ENCODE data around the genes GOLIM4 and SLC7A14.

- RAMPAGE, total RNA = no peak
Observed at GRCh38 chr3:168095078-168095972, at the start of gene GOLIM4. Gene GOLIM4 (minus strand): TSS chr3:168095924.

DNA sequence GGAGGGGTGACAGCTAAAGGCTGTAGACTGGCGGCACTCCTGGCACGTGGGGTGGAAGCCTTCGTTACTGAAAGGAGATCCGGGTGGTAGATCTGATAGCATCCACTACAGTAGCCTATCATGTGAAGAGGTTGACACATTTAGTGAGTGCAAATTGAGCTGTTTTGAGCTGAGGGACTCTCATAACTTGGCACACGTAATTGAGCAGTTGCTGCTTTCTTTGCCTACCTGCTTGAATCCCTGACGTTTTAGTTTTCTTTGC lies 588.9 kb upstream of the GOLIM4 start:
- RAMPAGE, total RNA = no peak

GRCh38 chr3:168876161-168877021 lies 780.7 kb upstream of the GOLIM4 start:
- RAMPAGE, total RNA = no peak

- RAMPAGE, total RNA = no peak
Observed at GRCh38 chr3:168878099-168878461, 782.4 kb upstream of the GOLIM4 start.

- RAMPAGE, total RNA = no peak
Observed at GRCh38 chr3:169241962-169242861, 421.3 kb downstream of the MECOM start.

- RAMPAGE, total RNA = no peak
Observed at GRCh38 chr3:169299725-169300242, 363.7 kb downstream of the MECOM start.

DNA sequence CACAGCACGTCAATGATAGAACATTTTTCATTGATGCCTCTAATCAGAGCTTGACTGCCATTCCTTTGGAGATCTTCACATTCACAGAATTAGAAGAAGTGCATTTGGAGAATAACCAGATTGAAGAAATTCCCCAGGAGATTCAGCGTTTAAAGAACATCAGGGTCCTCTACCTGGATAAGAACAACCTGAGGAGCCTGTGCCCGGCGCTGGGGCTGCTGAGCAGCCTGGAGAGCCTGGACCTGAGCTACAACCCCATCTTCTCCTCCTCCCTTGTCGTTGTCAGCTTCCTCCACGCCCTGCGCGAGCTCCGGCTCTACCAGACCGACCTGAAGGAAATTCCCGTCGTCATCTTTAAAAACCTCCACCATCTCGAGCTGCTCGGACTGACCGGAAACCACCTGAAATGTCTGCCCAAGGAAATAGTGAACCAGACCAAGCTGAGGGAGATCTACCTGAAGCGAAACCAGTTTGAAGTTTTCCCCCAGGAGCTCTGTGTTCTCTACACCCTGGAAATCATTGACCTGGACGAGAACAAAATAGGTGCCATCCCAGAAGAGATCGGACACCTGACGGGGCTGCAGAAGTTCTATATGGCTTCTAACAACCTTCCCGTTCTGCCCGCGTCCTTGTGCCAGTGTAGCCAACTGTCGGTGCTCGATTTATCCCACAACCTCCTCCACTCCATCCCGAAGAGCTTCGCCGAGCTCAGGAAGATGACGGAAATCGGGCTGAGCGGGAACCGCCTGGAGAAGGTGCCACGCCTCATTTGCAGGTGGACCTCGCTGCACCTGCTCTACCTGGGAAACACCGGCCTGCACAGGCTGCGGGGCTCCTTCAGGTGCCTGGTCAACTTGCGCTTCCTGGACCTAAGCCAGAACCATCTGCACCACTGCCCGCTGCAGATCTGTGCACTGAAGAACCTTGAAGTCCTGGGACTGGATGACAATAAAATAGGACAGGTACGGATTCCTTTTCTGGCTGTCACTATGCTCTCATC lies 9.6 kb upstream of the LRRC34 start:
- RAMPAGE, total RNA = no peak

GRCh38 chr3:170270187-170270883 lies 48.1 kb downstream of the PRKCI start:
- RAMPAGE, total RNA = no peak

GRCh38 chr3:170585809-170586418 lies at the start of gene SLC7A14:
Gene SLC7A14 (minus strand): TSS chr3:170586075.
- RAMPAGE, total RNA = no peak

GRCh38 chr3:170643080-170643762 lies 57.3 kb upstream of the SLC7A14 start:
- RAMPAGE, total RNA = no peak

- RAMPAGE, total RNA = no peak
Observed at GRCh38 chr3:170865922-170866653, 3.9 kb downstream of the RPL22L1 start.

DNA sequence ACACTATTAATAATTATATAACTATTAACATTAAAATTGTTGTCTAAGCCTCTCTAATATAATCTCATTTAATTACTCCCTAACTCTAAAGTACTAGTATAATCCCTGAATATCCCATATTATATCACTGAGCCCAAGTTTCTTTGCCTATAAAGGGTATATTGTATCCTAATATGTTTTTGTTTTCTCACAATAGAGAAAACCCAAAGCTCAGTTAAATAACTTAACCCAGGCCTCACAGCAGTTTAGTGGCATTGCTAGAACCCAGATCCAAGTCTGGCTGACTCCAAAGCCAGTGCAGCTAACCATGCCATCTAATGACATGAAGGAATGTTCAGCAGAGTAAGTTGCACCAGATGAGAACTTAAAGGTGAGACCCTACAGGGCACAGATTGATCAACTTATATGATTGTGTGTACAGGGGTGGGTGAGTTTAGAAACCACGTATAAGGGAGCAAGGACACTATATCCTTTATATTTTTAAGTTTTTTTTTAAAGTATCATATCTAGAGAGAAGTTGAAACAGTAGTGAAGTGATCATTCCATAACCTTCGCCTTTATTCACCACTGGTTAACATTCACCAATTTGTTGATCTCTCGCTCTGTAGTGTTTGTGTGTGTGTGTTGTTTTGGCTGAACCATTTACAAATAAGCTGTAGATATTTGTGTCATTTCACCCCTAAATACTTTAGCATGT lies 1.0 kb downstream of the SLC2A2 start:
- RAMPAGE, total RNA = no peak

DNA sequence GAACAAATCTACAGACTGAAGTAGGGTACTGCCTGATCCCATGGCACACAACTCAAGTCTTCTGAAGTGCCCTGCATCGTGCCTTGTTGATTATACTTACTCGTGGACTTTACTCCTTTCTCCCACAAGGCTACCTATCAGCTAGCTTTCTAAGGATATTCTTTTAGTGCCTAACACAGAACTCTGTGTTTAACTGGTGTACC lies 119.8 kb downstream of the TNIK start:
- RAMPAGE, total RNA = no peak

DNA sequence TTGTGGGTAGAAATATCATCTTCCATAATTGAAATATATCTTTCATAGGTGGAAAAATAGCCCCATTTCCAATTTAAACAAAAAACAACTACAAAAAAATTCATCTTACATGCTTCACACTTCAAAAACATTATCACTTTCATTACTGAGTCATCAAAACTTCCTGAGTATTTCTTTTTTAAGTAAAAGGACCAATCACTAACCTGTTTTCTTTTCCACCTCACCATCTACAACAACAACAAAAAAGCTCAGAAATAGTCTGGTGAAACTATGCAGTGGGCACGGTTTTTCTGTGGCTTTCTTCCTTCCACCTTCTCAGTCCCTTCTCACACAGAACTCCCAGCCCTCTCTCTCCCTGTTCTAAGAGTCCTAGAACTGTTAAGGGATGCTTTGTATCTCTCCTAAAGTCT lies 20.3 kb upstream of the TNIK start:
- RAMPAGE, total RNA = no peak

DNA sequence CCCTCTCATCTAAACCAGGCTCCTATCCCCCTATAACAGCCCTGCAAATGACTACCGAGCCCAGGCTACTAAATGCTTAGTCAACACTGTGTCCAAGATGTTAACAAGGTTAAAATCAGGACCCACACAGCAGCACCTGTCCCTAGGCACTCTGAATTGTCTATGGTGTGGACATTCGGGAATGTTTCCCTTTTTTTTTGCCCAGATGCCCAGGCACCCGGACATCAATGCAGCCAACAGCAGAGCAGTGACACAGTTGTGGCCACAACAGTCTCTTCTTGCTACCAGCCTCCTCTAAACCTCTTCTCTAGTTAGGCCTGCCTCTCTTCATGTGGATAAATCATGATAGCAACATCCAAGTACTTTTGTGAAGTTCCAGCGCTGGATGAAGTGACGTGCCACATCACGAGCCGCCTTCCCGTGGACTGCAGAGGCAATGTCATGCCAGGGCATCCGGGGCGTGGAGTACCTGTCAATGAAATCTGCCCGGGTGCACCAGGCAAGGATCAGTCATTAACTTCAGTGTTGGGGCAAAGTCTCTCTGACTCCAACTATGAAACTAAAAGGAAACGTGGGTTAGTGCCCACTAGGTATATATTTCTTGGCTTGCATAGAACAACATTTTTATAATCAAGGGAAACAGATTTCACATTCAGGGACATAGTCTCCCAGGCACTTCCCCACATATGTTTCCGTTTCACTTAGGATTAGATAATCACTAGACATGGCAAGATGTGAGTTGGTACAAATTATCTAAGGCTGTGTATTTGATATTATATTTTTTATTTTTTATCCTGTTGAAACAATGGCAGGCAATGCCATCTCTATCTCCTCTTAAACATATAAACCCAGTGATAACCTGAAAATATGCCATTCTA lies 133.7 kb downstream of the PLD1 start:
- RAMPAGE, total RNA = no peak

DNA sequence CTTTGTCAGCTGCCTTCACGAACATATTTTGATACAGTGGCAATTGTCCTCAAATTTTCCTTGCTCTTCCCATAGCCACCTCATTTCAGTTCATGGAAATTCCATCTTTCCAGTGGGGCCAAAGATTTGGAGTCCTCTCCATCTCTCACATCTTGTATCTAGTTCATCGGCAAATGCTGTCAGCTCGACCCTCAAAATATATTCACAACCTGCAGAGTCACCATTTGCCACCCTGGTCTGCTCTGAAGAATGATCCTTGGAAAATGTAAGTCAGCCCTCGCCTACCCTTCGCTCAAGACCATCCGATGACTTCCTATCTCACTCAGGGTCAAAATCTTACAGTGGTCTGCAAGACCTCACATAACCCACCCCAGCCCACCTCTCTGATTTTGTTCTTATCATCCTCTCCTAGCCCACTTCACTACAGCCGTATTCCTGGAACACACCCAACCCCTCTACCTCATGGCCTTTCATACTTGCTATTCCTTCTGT lies 127.2 kb downstream of the PLD1 start:
- RAMPAGE, total RNA = no peak

DNA sequence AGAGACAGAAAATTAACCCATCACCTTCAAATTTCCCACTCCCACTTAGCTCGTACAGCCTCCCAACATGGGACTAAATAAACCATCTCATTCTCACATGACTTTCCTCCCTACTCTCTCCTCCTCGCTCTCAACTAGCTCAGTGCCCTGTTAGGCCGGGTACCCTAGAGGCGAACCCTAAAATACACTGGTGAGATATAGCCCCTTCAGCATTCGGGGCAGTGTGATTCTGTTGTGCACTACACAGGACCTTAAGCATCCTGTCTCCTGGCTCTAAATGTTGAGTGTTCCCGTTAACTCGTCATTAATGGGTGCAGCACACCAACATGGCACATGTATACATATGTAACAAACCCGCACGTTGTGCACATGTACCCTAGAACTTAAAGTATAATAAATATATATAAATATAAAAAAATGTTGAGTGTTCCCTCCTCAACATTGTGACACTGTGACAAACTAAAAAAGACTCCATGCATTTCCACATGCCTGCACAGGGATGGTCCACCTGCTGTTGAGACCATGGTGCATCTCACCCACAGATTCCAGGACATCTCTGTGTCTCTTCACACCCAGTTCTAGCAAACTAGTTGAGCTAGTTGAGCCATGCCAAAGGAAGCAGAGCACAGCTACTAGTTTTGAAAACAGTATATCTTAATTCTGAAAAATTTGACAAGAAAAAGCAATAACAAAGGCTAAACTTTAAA lies 85.3 kb downstream of the PLD1 start:
- RAMPAGE, total RNA = no peak

- RAMPAGE, total RNA = no peak
Observed at GRCh38 chr3:171813917-171814618, 3.8 kb upstream of the PLD1 start.

DNA sequence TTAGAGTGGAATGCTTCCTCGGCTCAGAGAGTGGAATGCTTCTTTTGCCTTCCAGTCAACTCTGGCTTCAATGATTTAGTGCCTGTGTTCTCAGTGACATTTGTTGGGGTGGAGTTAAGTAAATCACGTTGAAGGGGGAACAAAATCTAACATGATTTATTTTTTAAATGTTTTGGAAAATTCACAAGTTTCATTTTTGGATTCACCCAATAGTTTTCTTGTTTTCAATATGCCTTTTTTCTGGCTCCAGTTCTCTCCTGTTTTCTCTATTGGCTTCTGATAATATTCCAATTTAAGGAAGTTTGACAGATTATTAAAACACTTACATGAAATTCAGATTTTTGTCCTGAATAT lies 94.6 kb upstream of the FNDC3B start:
- RAMPAGE, total RNA = no peak

GRCh38 chr3:172059316-172060017 lies 20.1 kb downstream of the FNDC3B start:
- RAMPAGE, total RNA = no peak